SJCRH30 (cell line): ENCODE measurements around a stretch of chr7.

DNA sequence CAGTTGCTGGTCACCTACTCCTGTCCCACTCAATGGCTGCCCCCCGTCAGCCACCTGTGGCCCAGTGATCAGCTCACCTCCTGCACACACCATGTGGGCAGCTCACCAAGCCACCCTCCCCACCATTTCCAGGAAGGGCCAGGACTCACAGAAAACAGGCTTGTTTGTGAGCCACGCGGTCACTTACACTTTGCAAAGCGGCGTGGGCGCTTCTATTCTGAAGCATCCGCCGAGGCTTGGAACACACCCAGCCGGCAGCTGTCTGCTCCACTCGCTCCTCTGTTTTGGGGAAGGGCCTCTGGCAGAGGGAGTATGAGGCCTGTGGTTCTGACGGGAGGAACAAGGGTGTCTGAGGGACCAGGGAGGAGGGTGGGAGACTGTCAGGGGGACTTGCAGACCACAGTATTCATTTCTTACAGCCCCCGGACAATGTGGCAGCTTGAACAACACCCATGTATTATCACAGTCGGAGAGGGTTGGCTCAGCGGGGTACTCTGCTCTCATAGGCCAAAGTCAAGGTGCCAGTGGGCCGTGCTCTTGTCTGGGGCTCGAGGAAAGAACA is 60.6 kb upstream of the FAM20C start:
- RAMPAGE, long total RNA, result no peak

DNA sequence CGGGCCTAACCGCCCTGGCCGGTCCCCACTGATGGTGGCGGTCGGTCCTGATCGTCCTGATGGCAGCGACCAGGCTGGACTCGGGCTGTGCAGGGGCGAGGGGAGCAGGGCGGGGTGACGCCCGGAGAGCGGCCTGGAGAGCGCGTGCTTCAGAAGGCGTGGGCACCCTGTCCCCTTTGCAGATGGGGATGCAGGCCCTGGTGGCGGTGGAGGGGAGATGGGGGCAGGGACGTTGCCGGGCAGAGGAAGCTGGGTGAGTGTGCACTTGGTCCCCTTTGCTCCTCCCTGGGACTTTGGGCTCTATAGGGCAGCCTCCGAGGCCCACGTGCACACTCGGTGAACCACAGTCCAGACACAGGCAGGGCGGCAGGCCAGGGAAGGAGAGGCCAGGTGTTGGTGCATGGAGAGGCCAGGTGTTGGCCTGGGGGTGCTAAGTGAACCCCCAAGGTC is 42.5 kb upstream of the FAM20C start:
- RAMPAGE, long total RNA, result no peak

DNA sequence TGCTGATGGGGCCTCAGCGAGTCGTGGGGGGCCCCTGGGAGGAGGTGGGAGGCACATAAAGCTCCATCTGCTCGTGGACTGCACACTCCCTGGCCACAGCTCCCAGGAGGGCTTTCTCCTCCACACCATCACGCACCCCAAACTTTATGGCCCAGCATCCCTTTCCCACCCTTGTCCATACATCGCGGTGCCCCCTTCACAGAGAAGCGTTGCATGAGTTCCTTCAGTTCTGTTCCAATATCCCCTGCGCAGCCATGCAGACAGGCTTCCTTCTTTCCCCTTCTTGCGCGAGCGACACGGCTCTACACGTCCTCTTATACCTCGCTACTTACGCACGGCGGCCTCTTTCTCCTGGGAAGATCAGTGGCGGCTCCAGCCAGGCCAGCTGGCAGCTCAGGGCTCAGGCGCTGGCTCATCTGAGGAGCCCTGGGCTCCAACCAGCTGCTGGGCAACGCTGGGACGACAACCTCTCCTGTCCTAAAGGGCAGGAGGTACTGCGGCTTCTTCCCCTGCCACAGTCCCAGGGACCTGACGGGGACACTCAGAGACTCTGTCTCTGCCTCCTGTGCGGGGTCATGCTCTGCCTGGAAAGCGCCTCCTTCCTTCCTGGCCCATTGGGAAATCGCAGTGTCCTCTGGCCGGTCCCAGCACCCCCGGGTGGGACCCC is 5.2 kb upstream of the FAM20C start:
- RAMPAGE, long total RNA, result no peak

- RAMPAGE, long total RNA, result no peak
Observed at GRCh38 chr7:193861-194944, 1.8 kb downstream of the FAM20C start.

- RAMPAGE, long total RNA, result no peak
Observed at GRCh38 chr7:197968-199085, 6.0 kb downstream of the FAM20C start.

DNA sequence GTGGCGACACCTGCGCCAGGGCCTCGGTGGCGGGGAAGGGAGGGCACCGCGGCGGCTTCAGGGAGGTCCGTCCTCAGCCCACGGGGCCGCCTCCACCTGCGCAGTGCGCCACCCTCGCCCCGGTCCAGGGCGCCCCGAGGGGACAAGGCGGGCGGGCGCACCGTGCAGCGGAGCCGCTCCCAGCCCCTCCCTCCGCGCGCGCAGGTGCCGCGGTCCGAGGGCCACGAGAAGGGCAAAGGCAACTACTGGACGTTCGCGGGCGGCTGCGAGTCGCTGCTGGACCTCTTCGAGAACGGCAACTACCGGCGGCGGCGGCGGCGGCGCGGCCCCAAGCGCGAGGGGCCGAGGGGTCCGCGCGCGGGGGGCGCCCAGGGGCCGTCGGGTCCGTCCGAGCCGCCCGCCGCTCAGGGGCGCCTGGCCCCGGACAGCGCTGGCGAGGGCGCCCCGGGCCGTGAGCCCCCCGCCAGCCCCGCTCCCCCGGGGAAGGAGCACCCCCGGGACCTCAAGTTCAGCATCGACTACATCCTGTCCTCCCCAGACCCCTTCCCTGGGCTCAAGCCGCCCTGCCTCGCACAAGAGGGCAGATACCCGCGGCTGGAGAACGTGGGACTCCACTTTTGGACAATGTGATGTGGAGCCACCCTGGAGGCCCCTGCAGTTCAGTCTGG is 1.0 kb downstream of the FOXL3 start:
- RAMPAGE, long total RNA, result no peak

GRCh38 chr7:460497-461113 is 59.0 kb downstream of the PDGFA start:
- RAMPAGE, long total RNA, result no peak

DNA sequence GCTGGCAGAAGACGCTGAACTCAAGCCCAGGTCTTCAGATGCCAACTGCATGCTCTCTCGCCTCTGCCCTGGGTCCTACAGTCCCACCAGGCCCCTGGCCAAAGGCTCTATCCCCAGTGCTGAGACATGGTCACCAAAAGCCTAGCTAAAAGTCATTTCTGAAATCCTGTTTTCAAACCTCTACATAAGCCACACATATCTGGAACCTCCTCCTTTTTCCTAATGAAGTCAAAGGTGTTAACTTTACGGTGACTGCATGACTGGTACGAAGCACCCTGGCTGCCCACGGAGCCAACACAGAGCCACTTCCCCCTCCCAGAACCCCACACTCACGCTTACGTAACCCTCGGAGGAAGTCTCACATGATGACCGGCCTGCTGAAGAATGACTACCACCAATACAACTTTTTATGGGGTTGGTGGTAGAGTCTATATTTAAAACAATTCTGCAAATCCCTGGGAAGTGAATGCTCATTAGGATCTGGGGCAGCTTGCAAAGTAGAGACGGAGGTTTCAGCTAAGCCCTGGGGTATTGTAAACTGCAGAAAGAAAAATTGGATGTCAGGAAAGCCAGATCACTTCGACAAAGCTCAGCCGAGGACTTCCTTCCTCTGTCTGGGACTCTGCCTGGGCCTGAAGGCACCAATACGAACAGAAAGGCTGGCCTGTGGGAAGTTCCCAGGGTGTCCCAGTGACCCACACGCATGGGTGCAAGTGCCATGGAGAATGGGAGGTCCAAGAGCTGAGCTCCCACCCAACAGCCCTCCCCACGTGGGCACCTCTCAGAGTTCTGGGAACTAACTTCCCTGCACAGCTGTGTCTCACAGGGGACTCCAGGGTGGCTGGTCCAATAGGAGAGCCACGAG is 50.8 kb downstream of the PDGFA start:
- RAMPAGE, long total RNA, result no peak

DNA sequence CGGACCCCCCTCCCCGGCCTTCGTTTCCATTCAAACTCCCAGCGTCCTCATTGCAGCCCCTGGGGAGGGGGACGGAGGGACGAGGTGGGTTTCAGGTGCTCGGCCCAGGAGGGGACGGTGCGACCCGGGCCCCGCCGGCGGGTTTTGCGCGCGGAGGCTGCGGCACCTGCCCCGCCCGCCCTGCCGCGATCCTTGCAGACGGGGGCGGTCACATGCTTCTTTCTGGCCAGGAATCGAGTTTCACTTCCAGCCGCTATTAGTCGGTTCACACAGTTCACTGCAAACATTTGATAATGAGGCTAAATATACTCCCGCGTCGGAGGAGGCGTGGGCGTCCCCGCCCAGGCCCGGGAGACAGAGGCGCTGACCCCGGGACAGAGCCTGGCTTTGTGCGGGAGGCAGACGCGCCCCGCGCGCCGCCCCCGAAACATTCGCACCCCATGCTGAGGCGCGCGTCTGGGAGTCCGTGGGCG is 2.6 kb upstream of the PDGFA start:
- RAMPAGE, long total RNA, result no peak

DNA sequence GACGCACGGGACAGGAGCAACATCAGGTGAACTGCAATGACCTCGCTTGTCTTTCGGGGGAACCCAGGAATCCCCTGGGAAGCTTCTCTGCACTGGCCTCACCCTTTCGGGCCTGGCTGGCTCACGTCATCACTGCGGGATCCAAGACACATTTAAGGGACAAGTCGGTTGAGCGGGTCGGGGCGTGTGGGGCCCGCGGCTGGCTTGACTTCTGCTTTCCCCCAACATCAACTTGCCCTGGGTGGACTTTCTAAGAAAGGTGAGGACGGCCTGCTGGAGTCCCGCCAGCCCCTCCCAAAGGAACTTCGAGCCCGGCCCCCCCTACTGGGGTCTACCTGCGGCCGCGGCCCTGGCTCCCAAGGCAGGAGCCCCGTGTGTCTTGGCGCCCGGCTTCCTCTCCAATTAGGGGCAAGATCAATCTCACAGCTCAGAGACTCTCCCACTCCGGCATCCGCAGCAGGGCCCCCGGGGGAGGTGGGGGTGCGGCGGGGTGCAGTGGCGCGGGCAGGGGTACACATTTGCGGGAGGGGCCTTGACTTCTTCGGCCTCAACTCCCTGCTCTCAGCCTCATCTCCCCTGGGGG is 29.9 kb upstream of the PDGFA start:
- RAMPAGE, long total RNA, result no peak

GRCh38 chr7:574189-574465 is 54.5 kb upstream of the PDGFA start:
- RAMPAGE, long total RNA, result no peak

- RAMPAGE, long total RNA, result no peak
Observed at GRCh38 chr7:602402-603085, 82.9 kb upstream of the PDGFA start.

- RAMPAGE, long total RNA, result no peak
Observed at GRCh38 chr7:641158-641464, 85.4 kb upstream of the DNAAF5 start.

- RAMPAGE, long total RNA, result no peak
Observed at GRCh38 chr7:817195-817764, 15.0 kb upstream of the SUN1 start.

GRCh38 chr7:847749-848194 is 15.5 kb downstream of the SUN1 start:
- RAMPAGE, long total RNA, result no peak

- RAMPAGE, long total RNA, result no peak
Observed at GRCh38 chr7:866924-868082, 9.1 kb upstream of the GET4 start.

DNA sequence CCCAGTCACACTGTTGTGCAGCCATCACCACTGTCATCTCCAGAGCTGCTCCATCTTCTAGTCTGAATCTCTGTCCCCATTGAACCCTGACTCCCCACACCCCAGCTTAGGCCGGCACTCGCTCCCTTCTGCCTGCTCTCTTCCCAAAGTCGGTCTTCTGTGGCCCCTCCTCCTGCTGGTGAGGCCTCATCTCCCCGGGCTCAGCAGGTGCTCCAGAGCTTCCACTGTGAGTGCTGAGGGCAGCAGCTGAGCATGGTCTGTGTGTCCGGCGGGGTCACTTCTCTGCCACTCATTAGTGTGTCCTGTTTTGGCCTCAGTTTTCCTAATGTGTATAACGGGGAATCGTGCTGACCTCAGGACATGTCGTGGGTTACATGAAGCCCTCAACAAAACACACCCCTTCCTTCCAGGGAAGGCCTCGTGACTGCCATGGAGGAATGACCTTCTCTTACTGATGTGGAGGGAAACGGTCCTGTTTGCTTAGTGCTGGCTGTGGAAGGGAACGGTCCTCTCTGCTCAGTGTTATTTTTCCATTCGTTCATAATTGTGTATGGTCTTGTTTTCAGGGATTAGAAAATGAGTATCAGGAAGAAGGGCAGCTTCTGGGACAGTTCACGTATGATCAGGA is 4.3 kb upstream of the GET4 start:
- RAMPAGE, long total RNA, result no peak

GRCh38 chr7:890170-890727 is 13.9 kb downstream of the GET4 start:
- RAMPAGE, long total RNA, result no peak

- RAMPAGE, long total RNA, result no peak
Observed at GRCh38 chr7:909347-909850, 33.0 kb downstream of the GET4 start.

DNA sequence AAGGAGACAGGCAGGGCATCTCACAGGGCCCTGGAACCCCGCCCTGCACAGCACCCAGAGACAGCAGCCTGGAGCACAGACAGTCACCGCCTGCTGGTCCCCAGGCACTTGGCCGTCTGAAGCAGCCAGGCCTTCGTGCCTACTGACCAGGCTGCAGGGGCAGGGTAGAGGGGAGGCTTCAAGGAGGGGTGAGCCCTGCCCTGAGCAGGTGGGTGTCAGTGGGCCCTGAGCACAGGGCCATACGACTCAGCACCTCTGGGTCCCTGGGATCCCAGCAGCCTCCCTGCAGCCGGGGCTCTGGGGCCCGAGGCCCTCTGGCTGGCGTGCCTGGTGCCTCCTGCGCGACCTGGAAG is 38.3 kb downstream of the GET4 start:
- RAMPAGE, long total RNA, result no peak